RPMI7951 (cell line): ENCODE measurements around a stretch of chr12.

GRCh38 chr12:25213644-25214065 lies 18.6 kb downstream of the ETFRF1 start:
- RAMPAGE, long total RNA, result no peak

DNA sequence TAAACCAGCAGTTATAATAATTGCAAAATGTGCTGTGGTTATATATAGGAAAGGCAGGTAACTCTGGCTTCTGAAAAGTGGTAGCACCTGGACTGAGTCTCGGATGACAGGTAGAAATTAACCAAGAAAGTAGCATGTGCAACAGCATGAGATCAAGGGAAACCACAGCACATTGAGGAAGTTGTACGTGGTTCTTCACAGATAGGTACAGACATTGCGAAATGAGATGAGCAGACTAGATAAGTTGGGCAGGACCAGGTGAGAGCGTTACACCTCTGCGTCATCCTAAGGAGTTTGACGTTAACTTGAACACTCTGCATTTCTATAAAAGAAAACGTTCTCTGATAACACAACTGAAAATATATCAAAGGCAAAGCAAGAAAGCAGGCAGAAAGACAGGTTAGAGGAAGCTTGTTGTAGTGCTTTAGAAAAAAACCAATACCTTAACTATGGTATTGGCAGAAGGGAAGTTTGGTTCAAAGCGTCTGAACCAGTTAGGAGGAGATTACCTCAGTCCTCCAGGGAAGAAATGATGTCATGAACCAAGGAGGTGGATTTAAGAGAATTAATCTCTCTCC lies 98.5 kb upstream of the RASSF8 start:
- RAMPAGE, long total RNA, result no peak

DNA sequence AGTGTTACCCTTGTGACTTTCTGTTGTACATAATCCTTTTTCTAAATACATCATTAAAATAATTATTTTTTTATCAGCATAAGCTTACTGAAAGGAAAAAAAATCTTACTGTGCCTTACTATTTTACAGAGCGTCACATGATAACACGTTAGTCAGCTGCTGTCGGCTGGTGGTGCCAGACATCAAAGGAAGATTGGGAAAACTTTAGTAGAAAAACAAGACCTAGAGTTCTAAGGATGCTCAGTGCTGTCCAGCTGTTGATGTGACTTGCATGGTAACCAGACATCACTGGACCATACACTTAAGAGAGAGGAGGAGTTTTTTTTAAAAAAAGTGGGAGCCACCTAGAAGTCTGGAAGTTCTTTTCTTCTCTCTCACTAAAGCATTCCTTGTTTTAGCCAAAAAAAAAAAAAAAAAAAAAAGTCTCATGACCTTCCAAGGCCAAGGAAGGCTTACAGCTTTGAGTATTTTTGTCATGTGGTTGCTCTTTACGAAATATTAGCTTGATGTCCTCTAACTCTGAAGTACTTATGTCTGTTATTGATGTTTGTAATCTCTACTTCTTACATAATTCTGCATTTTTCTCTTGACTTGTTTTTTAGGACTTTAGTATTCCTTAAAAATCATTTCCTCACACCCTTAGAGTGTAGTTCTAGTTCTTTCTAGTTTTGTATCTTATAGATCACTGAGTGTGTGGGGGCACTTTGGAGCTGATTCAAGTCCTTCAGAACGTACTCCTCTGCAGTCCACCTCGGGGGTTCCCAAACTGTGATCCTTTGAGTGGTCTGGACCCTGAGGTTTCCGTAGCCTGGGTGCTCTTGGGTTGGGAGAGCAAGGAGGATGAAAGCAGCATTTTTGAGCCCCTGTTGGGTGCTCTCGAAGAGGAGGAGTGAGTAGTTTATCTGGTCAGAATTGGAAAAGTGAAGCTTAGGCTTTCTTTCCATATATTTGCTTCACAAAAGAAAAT lies 4.7 kb downstream of the RASSF8 start:
- RAMPAGE, long total RNA, result no peak

- RAMPAGE, long total RNA, result no peak
Measured at GRCh38 chr12:26064347-26065518, 60.1 kb downstream of the BHLHE41 start.

- RAMPAGE, long total RNA, result no peak
Measured at GRCh38 chr12:26109029-26109878, 15.6 kb downstream of the BHLHE41 start.

DNA sequence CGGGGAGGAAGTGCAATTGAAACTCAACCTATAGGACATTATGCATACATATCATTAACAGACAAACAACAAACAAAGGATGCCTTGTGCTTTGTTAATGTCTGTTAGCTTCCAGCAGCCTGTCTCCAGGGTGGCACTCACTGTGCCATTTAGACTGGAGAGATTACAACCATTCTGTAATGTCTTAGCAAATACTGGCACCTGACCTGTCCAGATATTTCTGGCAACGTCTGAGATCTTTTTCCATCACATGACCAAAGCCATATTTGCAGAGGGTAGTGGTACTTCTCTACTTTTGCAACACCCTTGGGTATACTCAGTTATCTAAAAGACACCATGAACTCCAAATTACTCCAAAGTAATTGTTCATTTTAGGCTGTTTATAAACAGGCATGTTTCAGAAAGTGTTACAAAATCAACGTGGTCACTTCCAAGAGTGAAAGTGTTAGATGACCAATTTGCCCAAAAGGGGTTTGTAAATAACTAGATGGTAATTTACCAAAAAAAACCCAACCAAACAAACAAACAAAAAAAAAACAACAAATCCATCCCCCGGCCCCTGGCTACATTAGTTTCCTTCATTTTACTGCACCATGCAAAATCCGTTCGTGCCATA lies 11.5 kb downstream of the BHLHE41 start:
- RAMPAGE, long total RNA, result no peak

GRCh38 chr12:26121429-26121783 lies 3.4 kb downstream of the BHLHE41 start:
- RAMPAGE, long total RNA, result no peak

GRCh38 chr12:26494036-26494534 lies 298.7 kb downstream of the SSPN start:
- RAMPAGE, long total RNA, result no peak

DNA sequence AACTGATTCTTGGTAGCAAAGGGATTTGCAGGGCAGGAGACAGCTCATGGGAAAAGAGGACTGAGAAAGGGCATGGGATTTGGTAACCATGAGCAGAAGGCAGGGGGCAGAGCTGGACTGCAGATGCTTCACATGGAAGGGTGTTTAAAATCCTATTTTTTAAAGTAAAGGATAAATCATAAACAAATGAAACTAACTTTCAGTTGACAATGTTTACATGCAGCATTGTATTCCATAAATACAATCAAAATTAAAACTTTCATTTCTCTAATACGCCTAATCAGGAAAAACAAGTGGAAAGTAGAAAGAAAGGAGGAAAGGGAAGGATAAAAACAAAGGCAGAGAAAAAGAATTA lies 203.0 kb downstream of the ITPR2 start:
- RAMPAGE, long total RNA, result no peak

GRCh38 chr12:26632806-26633383 lies 200.1 kb downstream of the ITPR2 start:
- RAMPAGE, long total RNA, result no peak

DNA sequence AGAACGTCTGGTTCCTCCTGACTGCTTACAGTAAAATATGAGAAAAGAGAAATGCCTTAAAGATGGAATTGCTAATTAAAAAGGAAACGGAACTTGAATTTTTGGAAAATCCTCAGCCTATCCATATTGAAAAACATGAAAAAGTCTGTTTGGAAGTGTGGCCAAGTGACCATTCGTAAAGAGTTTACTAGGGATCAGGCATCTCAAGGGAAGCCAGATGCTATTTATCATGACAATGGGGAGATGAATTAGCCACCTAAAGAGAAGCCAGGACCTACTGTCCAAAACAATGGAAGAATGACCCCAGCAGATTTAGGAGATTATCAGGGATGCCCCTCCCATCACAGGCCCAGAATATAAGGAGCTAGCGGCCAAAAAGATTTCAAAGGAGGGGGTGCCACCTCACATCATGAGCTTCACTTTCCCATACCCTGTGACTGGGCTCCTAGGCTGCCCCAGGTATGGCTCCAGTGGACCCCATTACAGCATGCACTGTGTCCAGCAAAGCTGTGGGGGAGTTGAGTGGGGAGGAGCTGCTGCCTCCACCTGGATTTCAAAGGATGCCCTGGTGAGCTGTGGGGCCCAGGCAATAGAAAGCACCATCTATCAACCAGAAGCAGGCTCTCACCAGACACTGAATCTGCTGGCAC lies 189.1 kb downstream of the ITPR2 start:
- RAMPAGE, long total RNA, result no peak

DNA sequence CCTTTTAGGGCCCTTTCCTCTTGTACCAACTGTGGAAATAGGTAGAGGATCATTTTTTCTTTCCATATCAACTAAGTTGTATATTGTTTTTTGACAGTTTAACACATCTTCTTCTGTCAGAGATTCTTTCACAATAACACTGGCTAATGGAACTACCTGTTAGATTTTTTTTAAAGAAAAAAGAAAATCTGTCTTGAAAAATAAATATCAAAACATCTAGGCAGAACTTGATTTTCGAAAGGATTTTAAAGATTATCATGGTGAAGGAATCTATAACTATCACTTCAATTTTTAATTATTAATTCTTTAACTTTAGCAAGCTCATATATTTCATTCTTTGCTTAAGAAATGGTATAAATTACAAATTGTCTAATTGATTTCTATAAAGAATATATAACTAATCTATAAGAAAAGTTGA lies 23.8 kb downstream of the INTS13 start:
- RAMPAGE, long total RNA, result no peak

- RAMPAGE, long total RNA, result no peak
Measured at GRCh38 chr12:26940768-26941163, 2.5 kb downstream of the FGFR1OP2 start.

DNA sequence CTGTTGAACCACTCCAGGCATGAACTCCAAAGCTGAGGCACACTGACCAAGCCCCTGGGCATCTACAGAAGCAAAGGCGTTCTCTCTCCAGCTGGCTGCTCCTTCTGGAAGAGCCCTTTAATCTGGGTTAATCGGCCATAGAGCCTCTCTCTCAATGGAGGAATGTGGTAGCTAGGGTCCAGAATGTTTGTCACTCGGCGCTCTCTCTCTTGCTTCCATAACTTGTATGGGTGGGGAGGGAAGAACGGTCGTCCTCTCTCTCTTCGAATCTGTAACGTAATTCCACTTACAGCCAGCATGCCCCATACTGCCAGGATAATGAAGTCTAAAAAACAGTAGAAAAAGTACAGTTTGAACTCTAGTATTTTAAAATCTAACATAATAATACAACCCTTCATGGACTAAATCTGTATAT lies 35.6 kb downstream of the FGFR1OP2 start:
- RAMPAGE, long total RNA, result no peak

GRCh38 chr12:27014727-27015100 lies 530 bp upstream of the TM7SF3 start:
- RAMPAGE, long total RNA, result no peak

- RAMPAGE, long total RNA, result no peak
Measured at GRCh38 chr12:27191993-27192739, 51.9 kb upstream of the STK38L start.

DNA sequence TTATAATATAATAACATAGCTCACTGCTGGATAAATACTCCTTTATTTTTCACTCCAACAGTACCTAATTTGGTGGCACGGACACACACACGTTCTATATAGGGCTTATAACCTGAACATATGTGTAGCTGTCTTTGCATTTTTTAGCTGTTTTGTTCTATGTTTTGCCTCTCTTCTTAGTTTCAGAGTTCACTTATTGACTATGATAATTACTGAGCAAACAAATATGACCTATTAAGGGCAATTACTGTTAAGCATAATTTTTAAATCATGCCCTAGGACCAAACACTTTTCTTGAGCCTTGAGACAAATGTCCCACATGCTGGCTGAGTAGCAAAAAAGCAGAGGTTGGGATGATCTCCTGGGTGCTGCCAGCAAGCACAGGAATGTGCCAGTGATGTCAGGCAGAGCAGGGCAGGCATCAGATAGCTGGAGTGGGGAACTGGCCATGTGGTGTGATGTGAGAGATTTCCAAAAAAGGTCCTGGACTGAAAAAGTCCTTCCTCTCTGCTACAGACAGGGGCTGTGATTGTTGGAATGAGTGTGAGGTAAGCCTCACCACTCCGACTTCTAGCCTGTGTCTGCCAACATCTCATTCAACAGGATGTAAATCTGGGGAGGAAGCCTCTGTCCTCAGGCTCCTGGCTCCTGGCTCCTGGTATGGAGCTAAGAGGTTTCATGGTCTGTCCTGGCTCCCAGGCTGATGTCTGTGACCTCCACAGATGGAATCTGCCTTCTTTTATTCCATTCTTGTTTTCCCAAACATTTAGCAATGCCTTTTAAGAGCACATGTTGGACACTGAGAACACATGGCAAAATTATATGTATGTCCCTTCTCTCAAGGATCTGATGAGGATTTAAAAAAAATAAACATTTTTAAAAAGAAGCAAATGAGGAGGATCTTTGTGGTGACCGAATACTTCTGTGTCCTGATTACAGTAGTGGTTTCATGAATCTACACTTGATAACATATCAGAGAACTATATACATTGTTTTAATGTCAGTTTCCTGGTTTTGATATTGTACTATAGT lies 50.2 kb upstream of the STK38L start:
- RAMPAGE, long total RNA, result no peak

DNA sequence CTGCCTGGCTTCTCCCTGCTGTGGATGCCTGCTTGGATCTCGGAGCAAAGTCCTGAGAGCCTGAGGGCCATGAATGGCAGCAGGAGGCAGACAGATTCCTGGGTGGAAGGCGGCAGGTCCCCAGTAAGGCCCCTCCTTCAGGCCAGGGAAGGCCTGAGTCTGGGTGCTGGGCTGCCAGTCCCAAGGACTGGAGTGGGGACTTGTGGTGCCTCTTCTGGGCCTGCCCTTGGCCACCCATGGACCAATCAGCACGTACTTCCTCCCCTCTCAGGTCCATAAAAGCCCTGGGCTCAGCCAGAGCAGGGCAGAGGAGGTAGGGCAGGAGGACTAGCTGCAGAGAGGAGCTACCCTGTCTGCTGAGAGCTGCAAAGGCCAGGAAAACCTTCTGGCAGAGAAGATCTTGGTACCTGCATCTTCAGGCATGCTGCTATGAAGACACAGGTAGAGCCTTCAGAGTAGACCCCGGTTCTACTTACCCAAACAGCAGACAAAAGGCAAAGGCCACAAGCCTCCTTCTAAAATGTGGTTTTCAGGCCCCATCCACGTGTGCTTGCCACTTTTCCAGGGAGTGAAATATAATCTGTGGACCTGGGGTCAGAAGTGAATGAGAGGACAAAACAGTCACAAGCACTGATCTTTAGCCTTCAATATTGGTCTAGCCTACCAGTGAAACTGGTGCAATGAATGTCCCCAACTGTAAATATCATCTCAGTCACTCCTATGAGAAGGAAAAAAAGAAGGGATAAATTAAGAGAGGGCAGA lies 29.8 kb upstream of the STK38L start:
- RAMPAGE, long total RNA, result no peak

DNA sequence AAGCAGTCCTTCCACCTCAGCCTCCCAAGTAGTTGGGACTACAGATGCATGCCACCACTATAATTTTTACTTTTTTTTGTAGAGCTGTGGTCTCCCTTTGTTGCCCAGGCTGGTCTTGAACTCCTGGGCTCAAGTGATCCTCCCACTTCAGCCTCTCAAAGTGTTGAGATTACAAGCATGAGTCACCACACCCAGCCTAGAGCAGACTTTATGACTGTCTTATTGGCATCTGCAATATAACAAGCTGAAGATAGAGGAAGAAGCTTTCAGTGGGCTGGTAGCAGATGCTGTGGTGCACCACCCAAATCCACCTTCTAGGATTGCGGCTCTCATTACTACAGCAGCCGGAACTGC lies 7.7 kb upstream of the STK38L start:
- RAMPAGE, long total RNA, result no peak

DNA sequence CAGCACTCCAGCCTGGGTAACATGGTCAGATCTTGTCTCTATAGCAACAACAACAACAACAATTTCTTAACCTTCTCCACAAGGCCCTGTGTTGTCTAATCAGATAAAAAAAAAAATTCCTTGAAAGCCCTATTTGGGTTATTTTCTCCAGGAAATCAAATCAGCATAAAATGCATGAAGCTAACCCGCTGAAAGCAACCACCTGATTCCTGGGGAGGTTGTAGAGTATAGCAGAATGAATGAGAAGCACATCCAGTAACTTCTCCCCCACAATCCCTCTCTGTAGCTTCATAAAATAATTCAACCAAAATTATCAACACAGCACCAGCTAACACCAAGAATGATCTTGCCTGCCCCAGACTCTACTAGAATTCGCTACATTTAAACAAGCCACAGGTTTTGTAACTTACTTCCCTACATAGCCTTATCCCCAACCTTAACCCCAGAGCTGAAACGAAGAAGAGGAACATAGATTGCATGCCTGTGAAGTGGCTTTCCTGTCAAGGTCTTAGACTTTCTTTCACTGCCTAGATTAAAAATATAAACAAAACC lies 6.1 kb upstream of the STK38L start:
- RAMPAGE, long total RNA, result no peak